AG09319 (cell line): ENCODE measurements around a stretch of chrX.

DNA sequence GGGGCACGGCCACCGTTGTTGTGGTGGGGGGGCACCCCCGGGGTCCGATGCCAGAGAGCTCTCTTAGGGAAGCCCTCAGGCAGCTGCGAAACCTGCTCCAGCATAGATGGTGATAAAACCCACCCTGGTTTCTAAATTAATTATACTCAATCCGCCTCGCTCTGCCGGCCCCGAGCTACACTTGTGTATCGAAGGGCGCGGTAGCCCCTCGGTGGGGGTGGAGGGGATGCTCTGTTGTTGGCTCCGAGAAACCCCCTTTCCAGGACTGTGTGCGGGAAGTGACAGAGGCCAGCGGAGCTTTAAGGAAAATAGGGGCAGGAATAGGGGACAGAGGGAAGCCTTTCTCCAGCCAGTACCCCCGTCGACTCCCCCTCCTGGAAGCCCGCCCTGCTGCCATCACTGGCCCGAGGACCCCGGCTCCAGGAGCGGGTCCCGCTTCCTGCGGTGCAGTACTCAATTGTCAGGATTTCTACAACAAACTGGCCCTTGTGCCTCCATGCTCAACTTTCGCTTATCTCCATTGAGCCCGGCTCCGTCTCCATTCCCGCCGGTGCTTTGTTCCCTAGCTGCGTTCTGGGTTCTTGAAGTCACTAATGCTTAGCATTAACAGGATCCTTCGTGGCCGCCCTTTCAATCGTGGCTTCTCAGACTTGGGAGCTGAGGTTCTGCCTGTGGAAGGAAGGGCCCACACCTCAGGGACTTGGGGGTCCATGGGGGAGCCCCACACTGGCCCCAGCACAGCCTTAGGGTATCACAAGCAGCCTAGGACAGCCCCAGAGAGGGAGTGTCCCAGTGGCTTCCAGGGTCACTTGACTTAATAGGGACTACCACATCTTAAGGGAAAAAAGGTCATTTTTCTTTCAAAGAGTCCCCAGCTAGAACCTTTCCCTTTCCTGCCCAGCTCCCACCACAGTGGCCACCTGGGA is 408.1 kb downstream of the BCOR start:
- RRBS: no CpG with 5 or more reads among the region's 33 CpGs

DNA sequence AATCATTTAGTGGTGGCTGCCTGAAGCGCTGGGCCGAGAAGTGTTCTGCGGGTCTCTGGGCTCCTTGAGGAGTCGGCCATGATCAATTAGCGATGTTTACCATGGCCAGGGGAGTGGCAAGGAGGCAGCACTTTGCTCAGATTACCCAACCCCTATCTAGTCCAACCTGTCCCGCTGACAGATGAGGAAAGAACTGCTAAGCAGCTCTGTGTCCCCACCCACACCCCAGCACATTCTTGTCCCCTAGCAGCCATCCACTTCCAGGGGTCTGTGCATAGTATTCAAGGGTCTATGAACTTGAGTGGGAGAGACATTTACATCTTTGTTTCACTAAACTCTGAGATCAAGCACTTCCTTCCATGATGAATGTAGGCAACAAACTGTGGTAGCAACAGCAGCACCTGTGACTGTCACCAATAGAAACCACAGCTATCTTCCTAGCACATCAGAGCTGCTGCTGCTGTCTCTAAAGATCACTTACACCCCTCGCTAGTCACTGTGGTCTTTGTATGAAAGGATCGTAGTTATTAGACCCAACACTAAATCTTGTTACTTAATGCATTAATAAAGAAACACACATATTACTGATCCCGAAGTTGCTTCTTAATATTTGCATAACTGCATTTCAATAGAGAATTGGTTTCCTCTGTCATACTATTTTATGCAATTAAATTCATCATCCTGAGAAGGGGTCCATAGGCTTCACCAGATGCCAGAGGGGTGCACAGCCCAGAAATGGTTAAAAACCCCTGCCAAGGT is 331.5 kb downstream of the BCOR start:
- RRBS: no CpG with 5 or more reads among the region's 9 CpGs

DNA sequence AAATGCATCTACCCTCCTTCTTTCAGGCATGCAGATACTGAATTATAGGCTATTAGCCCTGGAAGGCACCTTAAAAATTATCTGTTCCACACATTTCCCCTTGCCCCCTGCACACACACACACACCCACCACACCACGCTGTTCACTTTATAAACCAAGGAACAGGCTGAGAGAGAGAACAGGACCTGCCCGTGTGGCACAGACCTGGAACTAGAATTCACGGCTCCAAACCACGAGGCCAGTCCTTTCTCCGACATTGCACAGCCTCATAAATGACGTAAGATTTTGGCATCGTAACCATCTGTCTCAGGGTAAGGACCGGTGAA is 330.4 kb downstream of the BCOR start:
- RRBS: no CpG with 5 or more reads among the region's 8 CpGs

GRCh38 chrX:39854623-39855519 is 242.9 kb downstream of the BCOR start:
- RRBS: no CpG with 5 or more reads among the region's 19 CpGs

GRCh38 chrX:40012722-40012939 is 85.1 kb downstream of the BCOR start:
- RRBS: no CpG with 5 or more reads among the region's 12 CpGs

- RRBS: 13% methylated on average over 29 of the region's 66 CpGs
Measured at GRCh38 chrX:40012940-40013706, 84.6 kb downstream of the BCOR start.

- RRBS: 100% methylated on average over 2 of the region's 43 CpGs
Measured at GRCh38 chrX:40072781-40073976, 24.6 kb downstream of the BCOR start.

DNA sequence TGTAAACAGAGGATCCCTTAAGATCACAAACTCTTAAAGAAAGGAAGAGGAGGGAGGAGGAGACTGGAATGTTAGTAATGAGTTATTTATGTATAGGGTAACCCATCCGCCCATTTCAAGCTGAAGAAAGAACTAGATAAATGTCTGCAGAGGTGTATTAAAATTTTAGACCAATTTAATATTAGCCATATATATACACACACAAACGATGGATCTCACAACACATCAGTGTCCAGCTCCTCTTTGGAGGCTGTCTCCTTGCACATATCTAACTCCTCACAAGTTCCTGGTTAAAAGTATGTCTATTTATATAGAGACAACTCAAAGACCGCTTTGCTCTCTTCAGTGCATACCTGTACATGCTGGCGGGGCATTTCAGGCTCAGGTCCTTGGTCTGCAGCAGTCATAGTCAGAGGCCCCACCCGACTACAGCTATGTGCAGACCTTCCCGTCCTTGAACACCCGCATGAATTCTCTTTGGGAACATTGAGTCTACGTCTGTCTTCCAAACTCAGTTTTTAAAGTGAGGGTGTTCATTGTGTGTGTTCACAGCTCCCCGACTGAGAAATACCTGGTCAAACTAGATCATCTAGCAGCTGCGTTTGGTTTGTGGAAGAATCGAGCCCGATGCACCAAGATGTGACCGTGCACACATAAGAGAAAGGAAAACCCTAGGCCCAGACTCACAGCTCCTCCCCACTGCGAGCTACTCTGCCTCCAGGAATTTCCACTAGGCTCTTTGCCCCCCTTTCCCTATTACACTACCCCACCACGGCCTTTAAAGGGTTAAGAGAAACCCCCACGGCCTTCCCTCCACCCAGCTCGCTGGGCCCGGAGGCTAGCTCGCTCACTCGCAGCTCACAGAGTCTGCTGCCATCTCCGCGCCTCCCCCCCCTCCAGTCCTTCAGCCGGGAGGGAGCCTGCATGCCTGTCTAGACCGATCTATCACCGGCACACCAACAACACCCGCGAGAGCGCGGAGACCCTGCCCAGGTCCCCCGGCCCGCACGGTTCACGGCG is 4.1 kb downstream of the BCOR start:
- RRBS: 5% methylated on average over 12 of the region's 34 CpGs

GRCh38 chrX:40168794-40169013 is 70.9 kb upstream of the BCOR start:
- RRBS: no CpG with 5 or more reads among the region's 18 CpGs

- RRBS: 7% methylated on average over 66 of the region's 79 CpGs
Measured at GRCh38 chrX:40176324-40176954, 78.7 kb upstream of the BCOR start.

GRCh38 chrX:40240724-40241415 is 143.1 kb upstream of the BCOR start:
- RRBS: no CpG with 5 or more reads among the region's 4 CpGs

GRCh38 chrX:40261968-40262685 is 164.4 kb upstream of the BCOR start:
- RRBS: no CpG with 5 or more reads among the region's 14 CpGs

DNA sequence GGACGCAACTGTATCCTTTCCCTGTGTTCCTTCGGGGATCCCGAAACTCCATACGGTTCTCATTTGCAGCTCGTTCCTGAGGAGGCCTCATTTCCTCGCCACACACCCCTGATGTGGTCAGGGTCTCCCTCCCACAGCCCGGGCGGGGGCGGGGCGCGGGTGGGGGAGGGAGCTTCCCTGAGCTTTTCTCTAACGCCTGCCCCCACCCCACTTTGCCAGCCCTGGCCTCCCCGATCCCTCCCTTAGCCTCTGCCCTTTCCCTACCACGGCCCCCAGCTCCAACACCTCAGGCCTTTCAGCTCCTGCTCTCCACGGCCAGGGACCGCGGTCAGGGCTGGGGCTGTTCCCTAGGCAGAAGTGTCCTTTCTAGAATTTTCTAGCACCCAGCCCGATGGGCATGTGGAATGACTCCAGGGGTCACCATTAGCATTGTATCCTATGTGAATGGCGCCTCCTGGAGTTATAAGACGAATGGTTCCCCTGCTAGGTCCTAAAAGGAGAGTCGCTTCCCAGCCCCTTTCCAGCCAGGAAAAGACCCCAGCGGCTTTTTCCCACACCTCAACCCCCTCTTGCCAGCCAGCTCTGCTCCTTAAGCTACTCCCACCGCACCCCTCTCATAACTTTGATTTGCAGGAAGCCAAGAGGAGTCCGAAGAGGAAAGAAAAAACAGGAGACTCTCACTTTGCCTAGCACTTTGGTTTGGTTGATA is 201.4 kb upstream of the BCOR start:
- RRBS: no CpG with 5 or more reads among the region's 24 CpGs

DNA sequence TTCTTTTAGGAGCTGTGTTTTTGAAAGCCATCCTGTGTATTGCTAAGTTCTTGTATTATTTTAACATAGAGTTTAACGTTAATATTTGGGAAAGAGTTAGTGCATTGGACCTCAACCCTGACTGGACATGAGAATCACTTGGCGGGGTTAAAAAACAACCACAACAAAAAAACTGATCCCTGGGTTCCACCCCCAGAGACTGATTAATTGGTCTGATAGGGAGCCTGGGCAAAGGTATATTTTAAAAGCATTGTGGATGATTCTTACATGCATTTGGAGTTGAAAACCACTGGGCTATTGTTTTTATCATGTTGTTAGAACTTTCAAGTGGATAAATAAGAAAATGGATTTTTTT is 3.5 kb downstream of the USP9X start:
- RRBS: no CpG with 5 or more reads among the region's 2 CpGs

DNA sequence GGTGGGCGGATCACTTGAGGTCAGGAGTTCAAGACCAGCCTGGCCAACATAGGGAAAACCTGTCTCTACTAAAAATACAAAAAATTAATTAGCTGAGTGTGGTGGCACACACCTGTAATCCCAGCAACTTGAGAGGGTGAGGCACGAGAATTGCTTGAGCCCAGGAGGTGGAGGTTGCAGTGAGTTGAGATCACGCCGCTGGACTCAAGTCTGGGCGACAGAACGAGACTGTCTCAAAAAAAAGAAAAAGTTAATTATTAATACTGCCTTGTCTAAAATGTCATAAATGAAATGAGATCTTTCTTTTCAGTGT is 17.1 kb downstream of the USP9X start:
- RRBS: no CpG with 5 or more reads among the region's 6 CpGs

DNA sequence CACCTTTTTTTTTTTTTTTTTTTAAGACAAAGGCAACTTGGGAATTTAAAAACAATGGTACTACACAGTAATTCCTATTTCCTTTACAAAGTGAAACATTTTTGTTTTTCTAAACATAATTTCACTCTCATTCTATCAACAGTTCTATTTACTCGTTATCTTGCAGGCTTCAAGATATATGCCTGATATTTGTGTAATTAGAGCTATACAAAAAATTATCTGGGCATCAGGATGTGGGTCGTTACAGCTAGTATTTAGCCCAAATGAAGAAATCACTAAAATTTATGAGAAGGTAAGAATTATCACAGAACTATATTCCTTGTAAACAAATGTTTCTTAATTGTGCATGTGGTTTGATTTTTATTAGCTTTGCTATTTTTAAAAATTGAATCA is 102.6 kb downstream of the USP9X start:
- RRBS: no CpG with 5 or more reads among the region's 2 CpGs

DNA sequence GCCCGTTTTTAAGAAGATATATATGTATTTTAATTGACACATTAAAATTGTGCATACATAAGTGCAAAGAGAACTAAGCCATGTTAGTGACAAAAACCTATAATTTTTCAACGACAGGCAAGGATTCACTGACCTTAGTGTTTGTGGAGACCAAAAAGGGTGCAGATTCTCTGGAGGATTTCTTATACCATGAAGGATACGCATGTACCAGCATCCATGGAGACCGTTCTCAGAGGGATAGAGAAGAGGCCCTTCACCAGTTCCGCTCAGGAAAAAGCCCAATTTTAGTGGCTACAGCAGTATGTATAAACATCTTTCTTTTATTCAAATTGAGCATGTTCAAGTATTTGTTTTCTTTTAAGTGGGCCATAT is 12.1 kb downstream of the DDX3X start:
- RRBS: no CpG with 5 or more reads among the region's 5 CpGs

- RRBS: no CpG with 5 or more reads among the region's 3 CpGs
Measured at GRCh38 chrX:41351057-41351810, 17.3 kb downstream of the DDX3X start.

- RRBS: no CpG with 5 or more reads among the region's 6 CpGs
Measured at GRCh38 chrX:41353302-41353976, 19.5 kb downstream of the DDX3X start.

DNA sequence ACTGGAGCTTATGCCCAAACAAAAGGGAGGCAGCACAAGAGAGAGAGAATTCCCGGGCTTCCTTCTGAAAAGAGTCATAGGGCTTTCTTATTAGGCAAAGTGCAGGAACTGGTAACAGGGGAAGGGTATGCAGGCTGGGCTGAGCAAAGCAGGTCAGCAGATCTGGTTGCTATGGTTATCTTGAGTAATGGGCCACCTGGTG is 5.3 kb upstream of the GPR82 start:
- RRBS: no CpG with 5 or more reads among the region's 1 CpG